ENCODE measurements around a stretch of chr7.

DNA sequence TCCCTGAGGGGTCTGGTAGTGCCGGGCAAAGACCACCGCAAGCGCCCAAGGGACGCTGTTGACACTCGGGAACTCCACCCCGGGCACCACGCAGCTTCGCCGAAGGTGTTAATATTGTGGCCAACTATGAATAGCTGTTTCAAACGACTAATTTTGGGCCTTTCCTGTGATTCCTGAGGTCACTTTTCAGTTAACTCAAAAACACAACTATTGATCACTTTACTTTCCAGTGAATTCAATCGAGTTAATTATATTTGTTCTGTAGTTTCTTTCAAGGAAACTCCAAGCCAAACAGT, 975 bp upstream of the ESYT2 start:
- PRO-cap: no peak

DNA sequence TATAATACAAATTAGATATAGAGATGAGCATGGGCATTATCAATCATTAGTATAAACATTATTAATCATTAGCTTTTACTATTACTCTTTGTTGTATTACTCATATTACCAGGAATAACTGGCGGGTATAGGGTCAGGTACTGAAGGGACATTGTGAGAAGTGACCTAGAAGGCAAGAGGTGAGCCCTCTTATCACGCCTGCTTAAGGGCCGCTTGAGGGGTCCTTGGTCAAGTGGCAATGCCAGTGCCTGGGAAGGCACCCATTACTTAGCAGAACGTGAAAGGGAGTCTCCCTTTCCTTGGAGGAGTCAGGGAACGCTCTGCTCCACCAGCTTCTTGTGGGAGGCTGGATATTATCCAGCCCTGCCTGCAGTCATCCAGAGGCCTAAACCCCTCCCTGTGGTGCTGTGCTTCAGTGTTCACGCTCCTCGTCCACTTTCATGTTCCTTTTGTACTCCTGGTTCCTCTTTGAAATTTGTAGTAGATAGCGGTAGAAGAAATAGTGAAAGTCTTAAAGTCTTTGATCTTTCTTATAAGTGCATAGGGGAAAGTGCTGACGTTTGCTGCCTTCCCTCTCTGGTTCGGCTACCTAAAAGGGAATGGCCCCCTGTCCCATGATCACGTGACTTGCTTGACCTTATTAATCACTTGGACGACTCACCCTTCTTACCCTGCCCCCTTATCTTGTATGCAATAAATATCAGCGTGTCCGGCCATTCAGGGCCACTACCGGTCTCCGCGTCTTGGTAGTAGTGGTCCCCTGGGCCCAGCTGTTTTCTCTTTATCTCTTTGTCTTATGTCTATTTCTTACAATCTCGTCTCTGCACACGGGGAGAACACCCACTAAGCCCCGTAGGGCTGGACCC, 5.6 kb upstream of the ESYT2 start:
- PRO-cap: no peak

GRCh38 chr7:158863328-158863871, 7.0 kb downstream of the DYNC2I1 start:
- PRO-cap: unidirectional peak, plus-strand start at chr7:158863768

- PRO-cap: no peak
These were observed 20.1 kb downstream of the DYNC2I1 start for GRCh38 chr7:158876422-158876904.

GRCh38 chr7:159099161-159099853, 45.4 kb downstream of the VIPR2 start:
- PRO-cap: no peak

DNA sequence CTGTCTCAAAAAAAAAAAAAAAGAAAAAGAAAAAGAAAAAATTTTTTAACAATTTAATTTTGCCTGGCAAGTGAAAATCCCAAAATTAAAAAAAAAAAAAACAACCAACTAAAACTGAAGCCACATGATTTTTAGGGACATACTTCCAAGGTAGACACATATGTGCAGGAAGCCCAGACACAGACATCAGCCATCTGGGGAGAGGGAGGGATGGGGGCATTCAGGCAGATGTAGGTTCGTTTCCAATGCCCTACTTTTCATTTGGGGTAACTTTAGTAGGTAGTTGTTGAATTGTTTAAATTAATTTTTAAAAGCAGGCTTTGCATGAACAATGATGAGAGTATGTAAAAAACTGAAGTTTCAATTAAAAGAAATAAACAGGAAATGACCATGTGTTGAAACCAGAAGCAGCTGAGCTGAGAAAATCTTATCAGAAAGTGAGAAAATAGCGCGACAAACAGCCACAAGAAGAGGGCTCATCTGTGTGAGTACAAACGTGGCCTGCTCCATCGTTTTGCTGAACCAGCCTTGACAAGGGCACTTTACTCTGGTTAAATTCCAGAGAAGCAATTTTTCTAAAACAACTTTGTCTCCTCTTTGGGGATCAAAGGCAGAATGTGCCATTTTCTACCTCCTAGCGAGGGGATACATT, 51.0 kb upstream of the VIPR2 start:
- PRO-cap: no peak